Left lung (tissue), 1 donor: ENCODE measurements around the gene ATOH8.

DNA sequence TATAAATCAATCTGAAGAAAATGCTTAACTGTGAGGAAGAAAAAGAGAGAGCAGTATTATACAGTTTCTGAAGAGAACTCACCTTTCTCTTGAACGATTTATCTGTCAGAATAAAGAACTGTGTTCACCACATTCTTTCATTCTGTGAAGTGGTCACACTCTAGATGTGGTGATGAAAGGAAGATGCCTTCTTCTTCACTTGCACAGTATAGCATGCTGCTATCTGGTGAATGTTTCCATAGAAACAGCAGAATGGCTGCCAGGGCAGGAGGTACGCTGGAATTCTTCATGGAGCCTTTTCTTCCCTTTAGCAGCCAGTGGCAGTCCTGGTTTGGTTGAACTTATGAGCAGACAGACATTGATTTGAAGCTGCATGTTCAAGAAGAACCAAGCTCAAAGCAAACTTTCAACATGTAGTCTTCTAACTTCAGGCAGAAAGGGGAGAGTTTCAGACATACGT, 1157.8 kb upstream of the LRRTM1 start:
- PRO-cap, result unidirectional peak, minus-strand start at position 286 of the sequence

- PRO-cap, result unidirectional peak, minus-strand start at chr2:84459830
These were observed 558 bp upstream of the SUCLG1 start for GRCh38 chr2:84459692-84459984.

- PRO-cap, result no peak
These were observed 40.7 kb downstream of the TRABD2A start for GRCh38 chr2:84839939-84840882.

GRCh38 chr2:84969391-84969993, 1.5 kb upstream of the KCMF1 start:
- PRO-cap, result no peak

- PRO-cap, result no peak
These were observed 21.6 kb downstream of the TGOLN2 start for GRCh38 chr2:85306110-85306743.

GRCh38 chr2:85307379-85308175, 20.2 kb downstream of the TGOLN2 start:
- PRO-cap, result unidirectional peak, minus-strand start at chr2:85307716

- PRO-cap, result no peak
These were observed 5.6 kb downstream of the TGOLN2 start for GRCh38 chr2:85321848-85322959.

- PRO-cap, result no peak
These were observed 13.3 kb downstream of the CAPG start for GRCh38 chr2:85396558-85397501.

- PRO-cap, result no peak
These were observed 19.9 kb downstream of the SH2D6 start for GRCh38 chr2:85438514-85438740.

- PRO-cap, result no peak
These were observed 23.4 kb downstream of the SH2D6 start for GRCh38 chr2:85441920-85442385.

- PRO-cap, result no peak
These were observed 35.7 kb upstream of the MAT2A start for GRCh38 chr2:85503168-85503699.

DNA sequence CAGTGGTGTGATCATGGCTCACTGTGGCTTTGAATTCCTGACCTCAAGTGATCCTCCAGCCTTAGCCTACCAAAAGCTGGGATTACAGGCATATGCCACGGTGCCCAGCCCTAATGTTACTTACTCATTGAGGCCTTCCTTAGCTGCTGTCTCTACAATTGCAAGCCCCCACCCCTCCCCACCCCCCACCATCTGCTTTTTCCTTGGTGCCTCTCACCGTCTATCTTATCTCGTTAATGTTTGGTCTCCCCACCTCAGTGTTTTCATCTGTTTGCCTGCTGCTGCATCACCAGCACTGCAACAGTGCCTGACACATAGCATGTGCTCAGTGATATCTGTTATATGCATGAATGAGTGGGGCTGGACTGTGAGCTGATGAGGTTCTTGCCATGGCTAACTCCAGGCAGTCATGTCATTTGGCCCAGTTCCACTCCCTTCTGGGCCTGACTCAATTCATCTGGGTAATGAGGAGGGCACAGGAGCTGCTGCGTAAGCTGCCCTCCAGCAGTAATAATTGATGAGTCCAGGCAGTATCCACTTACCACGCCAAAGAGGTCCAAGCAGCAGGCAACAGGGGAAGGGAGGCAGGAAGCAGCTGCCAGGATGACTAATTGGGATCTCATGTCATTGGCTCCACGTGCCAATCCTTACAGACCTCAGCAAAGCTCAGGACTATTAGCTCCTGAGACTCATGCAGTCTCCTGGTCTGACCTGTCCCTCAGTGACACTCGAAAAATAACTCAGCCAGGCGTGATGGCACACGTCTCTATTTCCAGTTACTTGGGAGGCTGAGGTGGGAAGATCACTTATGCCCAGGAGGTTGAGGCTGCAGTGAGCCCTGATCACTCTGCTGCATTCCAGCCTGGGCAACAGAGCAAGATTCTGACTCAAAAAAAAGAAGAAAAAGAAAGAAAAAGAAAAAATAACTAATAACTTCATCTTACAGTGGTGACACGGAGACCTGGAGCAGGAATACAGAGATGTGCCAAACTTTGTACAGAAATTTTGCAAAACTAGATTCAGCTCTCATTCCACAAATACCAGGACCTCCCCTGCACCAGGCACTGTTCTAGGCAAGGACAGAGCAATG, 34.1 kb upstream of the MAT2A start:
- PRO-cap, result no peak

DNA sequence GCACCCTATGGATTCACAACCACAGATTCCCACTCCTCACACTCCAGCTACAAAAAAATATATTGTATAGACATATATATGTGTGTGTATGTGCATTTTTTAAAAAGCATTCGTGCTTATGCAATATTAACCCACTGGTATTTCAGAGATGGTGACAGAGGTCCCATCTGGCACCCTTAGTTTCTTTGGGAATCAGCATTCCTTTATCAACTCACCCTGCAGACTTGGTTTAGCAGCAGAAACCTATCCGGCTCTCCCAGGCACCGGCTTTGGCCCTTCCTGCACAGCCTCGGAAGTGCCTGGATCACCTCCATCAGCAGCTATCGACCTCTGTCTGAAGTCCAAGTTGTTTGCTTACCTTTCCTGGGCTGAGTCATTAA, 22.5 kb upstream of the MAT2A start:
- PRO-cap, result no peak

GRCh38 chr2:85577720-85578784, 666 bp downstream of the VAMP8 start:
- PRO-cap, result bidirectional peak, plus-strand start at chr2:85578001, minus-strand start at chr2:85577925; bidirectional peak, plus-strand start at chr2:85578494, minus-strand start at chr2:85578452

GRCh38 chr2:85598773-85599390, 3.3 kb downstream of the RNF181 start:
- PRO-cap, result no peak

GRCh38 chr2:85660916-85661958, 6.8 kb downstream of the SFTPB start:
- PRO-cap, result bidirectional peak, plus-strand start at chr2:85661296, minus-strand start at chr2:85661273; bidirectional peak, plus-strand start at chr2:85661464, minus-strand start at chr2:85661504; bidirectional peak, plus-strand start at chr2:85661644, minus-strand start at chr2:85661601; unidirectional peak, minus-strand start at chr2:85661741; bidirectional peak, plus-strand start at chr2:85662098, minus-strand start at chr2:85661817

DNA sequence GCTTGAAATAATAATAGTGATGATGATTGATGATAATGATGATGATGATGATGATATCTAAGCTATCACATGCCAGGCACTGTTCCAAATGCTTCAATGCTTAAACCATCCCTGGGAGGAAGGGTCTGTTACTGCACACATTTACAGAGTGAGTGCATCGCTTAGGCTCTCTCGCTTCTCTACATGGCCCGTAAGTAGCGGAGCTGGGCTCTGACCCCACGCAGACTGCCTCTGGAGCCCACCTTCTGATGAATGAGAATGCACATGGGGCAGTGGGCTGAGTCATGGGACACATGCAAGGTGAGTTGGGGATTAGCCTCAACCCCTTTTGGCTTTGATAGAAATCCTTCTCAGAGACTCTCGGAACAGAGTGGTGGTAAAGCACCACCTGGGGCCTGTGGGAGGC, 15.6 kb downstream of the GNLY start:
- PRO-cap, result no peak

- PRO-cap, result bidirectional peak, plus-strand start at chr2:85753834, minus-strand start at chr2:85753638; bidirectional peak, plus-strand start at chr2:85754117, minus-strand start at chr2:85754077
These were observed at the start of gene ATOH8 for GRCh38 chr2:85753290-85754199. TSS of gene ATOH8 (plus strand) at chr2:85753991.

- PRO-cap, result no peak
These were observed 4.8 kb downstream of the ATOH8 start for GRCh38 chr2:85758070-85759443.

DNA sequence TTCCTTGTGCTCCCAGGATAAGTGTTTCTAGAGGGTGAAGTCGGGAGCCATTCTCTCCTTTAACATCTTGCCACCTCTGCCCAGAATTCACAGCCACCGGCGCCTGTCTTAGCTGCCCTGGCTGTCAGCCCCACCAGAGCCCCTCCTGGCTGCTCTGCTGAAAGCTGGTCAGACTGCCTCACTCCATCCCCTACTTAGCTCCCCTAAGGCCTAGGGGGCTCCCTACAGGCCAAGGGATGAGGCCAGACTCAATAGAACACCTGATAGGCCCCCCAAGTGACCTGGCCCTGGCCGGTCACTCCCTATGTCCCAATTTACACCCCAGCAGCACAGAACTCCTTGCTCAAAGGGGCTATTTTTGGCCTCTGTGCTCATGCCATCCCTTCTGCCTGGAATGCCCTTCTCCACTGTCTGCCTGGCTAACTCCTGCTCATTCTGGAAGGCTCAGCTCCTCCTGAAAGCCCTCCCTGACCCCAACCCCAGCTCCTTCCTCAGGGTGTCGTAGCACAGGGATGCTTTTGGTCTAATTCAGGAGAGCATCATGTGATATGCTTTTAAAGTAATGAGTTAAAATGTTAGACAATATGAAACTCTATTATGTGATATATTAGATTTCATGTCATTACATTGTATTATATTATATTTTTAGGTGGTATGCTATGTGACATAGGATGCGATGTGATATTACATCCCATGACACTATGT, 20.8 kb downstream of the ATOH8 start:
- PRO-cap, result no peak